Hair follicle dermal papilla cell (primary cell): ENCODE measurements around a stretch of chr11.

GRCh38 chr11:9747661-9748163, 83.8 kb downstream of the SWAP70 start:
- CAGE, long polyA plus RNA, result no peak

DNA sequence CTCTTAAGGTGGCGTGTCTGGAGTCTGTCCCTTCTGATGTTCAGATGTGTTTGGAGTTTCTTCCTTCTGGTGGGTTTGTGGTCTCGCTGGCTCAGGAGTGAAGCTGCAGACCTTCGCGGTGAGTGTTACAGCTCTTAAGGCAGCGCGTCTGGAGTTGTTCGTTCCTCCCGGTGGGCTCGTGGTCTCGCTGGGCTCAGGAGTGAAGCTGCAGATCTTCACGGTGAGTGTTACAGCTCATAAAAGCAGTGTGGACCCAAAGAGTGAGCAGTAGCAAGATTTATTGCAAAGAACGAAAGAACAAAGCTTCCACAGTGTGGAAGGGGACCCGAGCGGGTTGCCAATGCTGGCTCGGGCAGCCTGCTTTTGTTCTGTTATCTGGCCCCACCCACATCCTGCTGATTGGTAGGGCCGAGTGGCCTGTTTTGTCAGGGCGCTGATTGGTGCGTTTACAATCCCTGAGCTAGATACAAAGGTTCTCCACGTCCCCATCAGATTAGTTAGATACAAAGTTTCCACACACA, 161.6 kb downstream of the SBF2 start:
- CAGE, long polyA plus RNA, result no peak

GRCh38 chr11:10134747-10135340, 159.2 kb downstream of the SBF2 start:
- CAGE, long polyA plus RNA, result no peak

- CAGE, long polyA plus RNA, result no peak
These were observed 13.6 kb downstream of the ADM start for GRCh38 chr11:10318485-10318955.

DNA sequence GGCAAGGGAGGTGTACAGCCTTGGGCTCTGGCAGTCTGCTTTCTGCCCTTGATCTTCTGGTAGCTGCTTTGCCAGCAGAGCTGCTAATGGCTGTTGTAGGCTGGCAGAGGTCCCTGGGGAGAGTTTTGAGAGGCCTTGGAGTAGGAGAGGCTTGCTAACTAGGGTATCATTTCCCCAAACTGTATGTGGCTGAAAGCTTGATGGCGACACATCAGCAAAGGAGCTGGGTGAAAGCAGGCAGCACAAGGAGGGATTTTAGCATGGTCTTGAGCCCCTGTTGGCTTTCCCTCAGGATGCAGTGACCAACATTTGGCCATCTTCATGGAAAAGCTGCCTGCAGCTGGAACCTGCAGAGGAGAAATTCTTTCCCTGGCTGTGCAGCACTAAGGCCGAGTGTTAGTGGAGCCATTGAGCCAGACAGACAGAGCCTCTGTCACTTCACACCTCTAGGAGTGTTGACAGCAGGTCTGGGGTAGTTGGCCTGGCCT, 3.5 kb upstream of the AMPD3 start:
- CAGE, long polyA plus RNA, result no peak

- CAGE, long polyA plus RNA, result no peak
These were observed 35.7 kb downstream of the AMPD3 start for GRCh38 chr11:10490384-10491632.

DNA sequence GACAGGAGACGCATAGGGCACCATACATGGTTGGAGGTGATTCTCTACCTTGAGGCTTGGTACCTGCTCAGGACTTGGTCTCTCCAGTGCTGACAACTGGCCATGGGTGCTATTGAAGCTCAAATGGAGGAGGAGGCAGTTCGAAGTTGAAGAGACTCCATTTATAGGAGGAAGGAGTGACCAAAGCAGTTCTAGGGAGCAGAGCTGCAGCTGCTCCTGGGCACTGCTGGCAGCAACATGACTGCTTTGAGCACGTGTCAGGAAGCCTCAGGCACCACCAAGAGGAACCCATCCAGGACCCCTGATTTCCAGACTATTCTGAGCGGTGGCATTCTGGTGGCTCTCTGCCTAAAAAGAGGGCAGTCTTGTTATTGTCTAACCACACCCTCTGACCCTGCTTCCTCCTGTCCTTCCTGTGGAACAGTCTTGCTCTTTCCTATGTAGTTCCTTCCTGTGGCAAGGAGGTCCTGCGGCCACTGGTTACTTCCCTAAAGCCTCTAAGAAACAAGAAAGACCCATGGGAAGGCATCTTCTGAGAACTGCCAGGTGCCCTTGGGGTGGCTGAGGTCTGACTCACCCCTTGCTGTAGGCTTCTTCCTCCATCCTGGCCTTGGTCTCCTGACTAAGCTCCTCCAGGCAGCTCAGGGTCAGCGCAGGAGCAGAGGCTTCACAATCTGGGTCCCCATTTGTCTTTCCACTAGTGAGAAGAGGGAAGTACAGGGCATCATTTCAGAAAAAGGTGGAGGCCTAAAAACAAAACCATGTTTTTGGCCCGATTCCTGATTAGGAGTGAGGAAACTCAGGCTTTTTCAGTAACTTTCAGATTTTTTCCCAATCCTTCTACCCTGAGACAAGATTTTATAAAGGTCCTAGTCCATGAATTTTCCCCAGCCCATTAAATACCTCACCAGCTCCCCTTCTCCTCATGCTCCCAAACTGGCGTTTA, 13.1 kb upstream of the LYVE1 start:
- CAGE, long polyA plus RNA, result no peak

DNA sequence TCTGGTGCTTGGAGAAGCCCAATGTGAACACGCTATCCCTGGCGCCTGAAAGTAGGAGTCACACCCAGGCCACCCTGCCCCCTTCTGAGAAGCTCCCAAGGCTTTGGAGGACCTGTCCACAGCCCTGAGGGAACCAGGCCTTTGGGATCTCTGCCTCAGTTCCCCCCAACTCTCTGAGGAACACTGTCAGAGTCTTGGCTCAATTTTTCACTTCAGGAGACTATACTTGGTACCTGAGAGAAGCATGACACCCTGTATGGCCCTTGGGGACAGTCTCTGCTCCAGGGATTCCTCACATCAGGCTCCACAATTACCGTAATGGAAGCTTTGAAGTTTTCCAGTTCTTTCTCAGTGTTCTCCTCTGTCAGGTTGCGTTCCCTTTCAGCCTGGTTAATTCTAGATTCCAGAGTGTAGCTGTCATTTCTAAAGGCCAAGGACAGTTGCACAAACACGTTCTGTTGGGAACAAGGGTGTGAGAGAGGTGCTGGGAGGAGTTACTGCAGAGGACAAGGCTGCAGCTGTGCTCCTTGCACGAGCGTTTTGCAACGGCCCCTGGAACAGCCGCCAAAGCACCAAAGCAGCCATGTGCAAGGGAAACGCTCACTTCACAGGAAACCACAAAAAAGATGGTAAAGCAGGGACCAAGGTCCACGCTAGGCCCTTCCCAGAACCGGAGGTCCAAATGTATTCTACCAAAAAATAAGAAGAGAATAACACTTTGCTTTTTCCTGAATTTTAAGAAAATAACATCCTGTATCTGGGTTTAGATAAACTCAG, 35.8 kb upstream of the LYVE1 start:
- CAGE, long polyA plus RNA, result no peak

DNA sequence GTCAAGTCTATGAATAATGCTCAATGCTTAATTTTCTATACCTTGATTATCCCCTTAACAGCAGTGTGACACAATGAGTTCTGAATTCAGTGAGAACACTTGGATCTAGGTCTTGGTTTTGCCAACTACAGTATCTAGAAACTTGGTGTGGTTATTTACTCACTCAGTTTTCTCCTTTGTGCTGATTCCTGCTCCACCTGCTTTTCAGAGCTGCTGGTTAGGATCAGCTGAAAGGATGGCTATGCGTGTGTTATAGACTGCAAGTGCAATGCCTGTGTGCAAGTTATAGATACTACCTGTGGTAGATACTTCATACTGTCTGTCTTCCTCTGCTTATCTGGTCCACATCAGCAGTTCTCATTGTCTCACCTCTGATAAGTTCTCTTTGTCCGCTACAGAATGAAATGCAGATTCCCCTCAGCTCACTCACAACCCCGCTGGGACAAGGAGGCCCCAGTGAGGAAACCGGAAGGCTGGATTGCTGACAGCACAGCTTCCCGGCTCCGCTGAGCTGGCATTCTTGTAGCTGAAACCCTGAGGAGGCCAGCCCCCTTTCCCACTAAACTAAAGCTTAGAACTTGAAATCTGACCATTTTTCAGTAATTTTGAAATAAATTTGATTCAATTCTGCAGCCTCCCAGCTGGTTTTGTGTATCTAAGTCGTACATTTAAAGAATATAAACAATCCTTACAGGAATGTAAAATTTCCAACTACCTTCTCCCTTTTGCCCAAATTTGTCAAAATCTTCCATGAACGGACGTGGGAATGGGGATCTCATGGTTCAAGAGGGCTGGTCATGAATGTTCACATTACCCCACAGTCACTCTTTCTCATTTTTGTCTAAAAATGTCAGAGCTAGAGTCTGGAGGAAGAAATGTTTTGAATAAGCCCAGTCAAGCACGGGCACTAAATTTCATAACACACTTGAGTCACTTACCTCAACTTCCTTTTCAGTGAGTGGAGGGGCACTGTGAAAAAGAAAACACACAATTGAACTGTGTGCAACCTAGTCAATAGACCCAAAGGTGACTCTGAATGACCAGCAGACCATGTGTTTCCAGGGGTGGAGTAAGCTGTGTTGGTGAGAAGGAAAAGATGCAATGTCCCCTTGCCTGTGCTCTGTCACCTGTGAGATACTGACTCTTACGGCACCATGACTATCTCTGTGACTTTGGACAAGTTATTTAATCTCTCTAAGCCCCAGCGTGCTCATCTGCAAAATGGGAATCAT, 37.8 kb upstream of the LYVE1 start:
- CAGE, long polyA plus RNA, result no peak

GRCh38 chr11:10619097-10619680, 50.7 kb upstream of the LYVE1 start:
- CAGE, long polyA plus RNA, result no peak

GRCh38 chr11:10729209-10729730, 21.8 kb upstream of the CTR9 start:
- CAGE, long polyA plus RNA, result no peak

- CAGE, long polyA plus RNA, result no peak
These were observed 8.8 kb downstream of the EIF4G2 start for GRCh38 chr11:10799874-10800390.

- CAGE, long polyA plus RNA, result no peak
These were observed 2.0 kb downstream of the EIF4G2 start for GRCh38 chr11:10806714-10807144.

- CAGE, long polyA plus RNA, result no peak
These were observed 1.7 kb downstream of the EIF4G2 start for GRCh38 chr11:10807145-10807373.

DNA sequence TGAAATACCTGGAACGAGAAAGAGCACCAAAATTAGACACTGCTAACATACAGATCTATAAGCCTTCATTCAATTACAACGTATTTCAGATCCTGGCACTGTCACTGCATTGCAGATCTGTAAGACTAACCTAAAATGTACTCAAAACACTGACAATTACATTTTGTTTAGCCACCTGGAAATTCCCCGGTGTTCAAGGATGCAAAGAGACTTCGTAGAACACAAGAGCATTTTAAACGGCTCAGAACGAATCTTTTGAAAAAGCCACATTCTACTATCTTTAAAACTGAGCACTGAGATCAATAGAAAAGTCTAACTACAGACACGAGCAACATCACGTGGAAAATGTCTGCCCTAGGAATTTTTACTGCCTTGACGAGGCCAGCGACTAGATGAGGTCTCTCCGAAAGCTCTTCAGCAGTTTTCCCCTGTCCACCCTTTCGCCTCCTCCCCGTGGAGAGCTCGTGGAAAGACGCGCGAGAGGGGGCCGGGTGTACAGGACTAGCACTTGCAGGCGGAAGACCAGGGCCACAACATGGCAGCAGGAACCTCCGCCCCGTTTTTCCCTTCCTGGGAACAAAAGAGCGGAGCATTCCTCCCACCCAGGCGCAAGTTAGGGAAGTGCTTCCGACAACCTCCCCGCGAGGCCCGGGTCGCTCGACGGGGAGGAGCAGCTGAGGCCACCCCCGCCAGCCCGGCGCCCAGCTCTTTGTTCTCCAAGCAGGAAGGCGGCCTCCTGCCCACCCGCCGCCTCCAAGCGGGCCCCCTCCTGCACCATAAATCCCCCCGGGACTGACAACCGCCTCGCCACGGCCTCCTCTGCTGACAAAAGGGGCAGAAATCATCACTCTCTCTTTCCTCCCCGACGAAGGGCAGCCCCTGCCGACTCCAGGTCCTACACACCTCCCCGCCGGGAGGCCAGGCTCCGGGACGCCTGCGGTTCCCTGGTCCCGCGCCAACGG, 1.1 kb downstream of the EIF4G2 start:
- CAGE, long polyA plus RNA, result no peak

DNA sequence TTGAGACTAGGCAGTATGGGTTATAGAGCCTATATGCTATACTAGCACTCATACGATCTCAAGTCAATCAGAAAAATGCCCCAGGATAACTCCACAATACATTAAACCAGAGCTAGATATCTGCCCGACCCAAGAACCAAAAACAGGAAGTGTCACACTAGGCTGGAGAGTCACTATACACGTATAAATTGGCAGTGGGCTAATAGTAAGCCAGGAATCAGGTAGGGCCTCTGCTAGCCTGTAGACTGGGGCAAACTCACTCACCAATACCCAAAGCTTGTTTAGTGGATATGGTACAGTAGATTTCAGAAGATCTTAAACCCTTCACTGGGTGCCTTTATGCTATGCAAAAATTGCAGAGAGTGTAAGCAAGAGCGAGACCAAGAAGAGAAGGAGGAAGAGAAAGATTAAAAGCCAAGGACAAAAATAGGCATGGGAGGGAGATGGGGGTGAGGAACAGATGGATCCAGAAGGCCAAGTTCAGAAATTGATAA, 16.2 kb upstream of the EIF4G2 start:
- CAGE, long polyA plus RNA, result no peak

GRCh38 chr11:10846363-10846984, 11.4 kb downstream of the ZBED5 start:
- CAGE, long polyA plus RNA, result no peak

DNA sequence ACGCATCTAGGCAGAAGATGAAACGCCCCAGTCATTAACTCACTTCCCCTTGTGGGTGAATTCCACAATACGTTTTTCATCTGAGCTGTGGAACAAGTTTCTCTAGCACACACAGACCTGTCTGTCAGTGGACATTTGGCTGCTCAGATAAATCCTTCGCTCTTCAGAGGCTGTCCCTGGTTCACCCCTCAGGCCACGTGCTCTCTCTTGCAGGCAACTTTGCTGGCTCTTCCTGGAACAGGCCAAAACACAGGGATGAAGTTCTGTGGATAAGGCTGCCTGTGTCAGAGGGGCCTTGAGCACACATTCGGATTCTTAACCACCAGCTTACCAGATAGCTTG, 42.1 kb upstream of the ZBED5 start:
- CAGE, long polyA plus RNA, result no peak

GRCh38 chr11:11413872-11414885, 61.1 kb upstream of the CSNK2A3 start:
- CAGE, long polyA plus RNA, result no peak

DNA sequence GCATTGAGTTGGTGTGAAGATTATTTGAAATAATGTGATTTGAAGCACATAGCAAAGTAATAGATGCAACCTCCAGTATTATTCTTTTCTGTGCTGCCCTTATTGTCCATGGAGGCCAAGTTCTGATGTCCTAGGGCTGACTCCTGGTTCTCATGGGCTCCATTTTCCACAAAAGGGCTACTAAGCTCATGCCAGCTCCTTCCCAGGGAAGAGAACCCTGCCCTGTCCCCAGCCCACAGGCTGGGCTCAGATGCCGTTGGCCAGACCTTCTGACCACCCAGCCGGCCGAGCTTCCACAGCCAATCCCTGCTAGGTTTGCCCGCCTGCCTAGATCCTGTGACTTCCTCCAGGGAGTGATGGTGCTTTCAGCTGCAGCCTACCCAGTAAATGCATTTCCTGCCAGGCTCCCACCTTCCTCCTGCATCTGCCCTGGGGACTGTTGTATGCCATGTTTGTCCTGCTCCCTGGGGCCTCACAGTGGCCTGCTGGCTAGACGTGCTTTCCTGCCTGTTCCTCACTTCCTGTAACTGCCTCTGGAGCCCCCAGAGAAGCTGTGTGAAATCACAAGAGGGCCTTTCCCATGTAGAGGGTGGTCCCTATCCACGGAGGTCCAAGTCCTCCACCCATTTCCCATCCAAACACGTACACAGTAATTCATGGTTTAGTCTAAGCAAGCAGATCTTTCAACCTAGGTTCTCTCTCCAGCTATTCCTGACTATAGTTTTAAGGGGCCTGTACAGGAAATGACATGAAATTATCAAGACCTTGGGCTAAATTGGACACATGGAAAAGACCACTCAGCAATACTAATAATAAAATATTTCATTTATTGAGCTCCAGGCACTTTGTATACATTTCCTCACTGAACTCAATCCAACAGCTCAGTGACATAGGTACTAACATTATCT, 86.2 kb downstream of the GALNT18 start:
- CAGE, long polyA plus RNA, result no peak